ENCODE results near the genes ALDH4A1 and AKR7A2.

- PRO-cap: no peak
Measured at GRCh38 chr1:17672709-17673101, 82.4 kb upstream of the ACTL8 start.

DNA sequence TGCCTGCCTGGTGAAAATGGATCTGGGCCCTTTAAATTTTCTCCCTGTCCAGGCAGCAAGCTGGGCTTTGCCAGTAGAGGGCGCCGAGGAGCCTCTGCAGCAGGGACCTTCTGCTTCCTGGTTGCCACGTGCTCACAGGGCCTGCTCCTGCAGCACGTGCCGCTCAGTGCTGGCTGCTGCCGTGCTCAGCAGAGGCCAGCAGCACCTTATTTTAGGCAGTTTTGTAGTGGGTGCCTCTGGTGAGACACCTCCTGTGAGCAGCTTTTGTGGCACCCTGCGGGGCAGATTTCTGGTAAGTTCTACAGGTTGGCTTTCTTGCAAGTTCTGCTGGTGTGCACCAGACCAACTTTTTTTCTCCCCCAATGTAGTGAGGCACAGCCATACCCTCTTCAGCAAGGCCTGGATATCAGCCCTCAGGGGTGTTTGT lies 4.1 kb downstream of the ACTL8 start:
- PRO-cap: no peak

DNA sequence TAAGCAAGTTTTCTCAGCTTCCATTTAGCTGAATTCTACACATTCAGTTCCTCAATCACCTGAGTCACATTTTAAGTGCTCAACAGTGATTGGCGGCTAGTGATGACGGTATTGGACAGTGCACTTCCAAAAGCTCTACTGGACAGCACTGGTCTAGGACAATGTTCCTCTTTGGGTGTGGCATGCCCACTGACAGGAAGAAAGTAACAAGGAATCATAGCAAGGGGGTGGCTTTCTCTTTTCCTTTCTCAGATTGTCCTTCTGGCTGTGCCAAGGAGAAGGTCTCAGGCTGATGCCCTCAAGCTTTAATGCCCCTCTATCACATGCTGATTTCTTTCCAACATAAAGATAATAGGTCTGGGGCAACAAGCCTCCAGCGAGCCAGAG lies 11.7 kb downstream of the IGSF21 start:
- PRO-cap: no peak

DNA sequence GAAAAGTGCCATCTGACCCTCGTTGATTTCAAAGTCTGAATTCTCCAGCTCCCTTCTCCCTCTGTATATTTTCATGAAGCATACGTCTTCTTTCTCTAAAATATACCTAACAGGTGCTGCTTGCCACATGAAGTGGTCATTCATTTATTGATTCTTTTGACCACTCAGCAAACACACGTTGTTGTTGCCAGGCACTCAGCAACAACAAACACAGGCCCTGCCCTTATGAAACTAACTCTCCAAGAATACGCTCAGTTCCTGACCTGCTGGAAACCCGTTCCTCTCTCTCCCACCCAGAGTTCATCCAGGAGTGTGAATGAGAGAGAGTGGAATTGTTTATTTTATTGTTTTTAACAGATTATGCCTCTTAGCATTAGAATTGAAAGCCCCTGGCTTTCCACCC lies 181.3 kb upstream of the KLHDC7A start:
- PRO-cap: no peak

- PRO-cap: no peak
Measured at GRCh38 chr1:18384323-18384820, 96.4 kb upstream of the KLHDC7A start.

- PRO-cap: no peak
Measured at GRCh38 chr1:18871164-18871597, 11.7 kb upstream of the TAS1R2 start.

DNA sequence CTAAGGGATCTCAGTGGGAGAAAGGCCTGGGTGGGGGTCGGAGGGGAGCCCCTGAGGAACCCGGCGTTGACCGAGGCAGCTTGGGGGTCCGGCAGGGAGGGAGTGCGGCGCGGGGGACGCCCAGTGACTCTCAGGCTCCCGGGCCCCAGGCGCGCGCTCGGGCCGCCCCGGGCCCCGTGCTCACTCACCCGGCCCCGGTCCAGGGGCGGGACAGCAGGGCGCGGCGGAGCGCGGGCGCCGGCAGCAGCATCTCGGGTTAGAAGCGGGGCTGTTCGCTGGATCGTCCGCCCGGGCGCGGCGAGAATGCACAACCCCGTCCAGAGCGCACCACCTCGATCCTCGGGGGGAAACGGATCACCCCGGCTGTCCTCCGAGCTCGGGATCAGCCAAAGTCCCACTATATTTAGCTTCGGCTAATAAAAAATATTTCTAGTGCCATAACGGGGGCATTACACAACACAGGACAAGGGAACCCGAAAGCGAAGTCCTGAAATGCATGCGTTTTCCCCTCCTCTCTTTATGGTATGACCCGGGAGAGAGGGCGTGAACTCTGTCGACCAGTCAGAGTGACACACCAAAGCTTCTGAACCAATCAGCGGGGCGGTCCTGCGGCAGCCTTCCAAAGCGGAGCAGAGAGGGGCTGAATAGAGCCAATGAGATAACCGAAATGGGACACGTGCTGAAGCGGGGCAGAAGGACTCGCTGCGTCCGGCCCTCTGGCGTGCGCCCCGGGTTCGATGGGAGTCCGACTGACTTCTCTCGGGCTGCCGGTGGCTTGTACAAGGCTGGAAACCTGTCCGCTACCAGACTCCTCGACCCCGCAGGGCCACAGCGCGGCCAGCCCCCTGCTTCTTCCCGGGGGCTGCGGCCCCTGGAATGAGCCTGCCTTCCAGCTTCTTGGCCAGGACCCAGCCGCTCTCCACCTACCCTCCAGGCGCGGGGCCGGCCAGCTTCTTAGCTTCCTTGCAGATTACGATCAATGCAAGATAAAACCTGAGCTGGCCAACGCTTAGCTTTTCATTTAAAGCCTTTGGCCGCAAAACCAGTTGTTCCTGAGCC lies at the start of gene ALDH4A1:
Gene ALDH4A1, minus strand, starts transcription at position 282 of the 1,059 bp plus-strand sequence.
- PRO-cap: bidirectional peak, plus-strand start at position 719 of the sequence, minus-strand start at position 253 of the sequence; unidirectional peak, minus-strand start at position 878 of the sequence

DNA sequence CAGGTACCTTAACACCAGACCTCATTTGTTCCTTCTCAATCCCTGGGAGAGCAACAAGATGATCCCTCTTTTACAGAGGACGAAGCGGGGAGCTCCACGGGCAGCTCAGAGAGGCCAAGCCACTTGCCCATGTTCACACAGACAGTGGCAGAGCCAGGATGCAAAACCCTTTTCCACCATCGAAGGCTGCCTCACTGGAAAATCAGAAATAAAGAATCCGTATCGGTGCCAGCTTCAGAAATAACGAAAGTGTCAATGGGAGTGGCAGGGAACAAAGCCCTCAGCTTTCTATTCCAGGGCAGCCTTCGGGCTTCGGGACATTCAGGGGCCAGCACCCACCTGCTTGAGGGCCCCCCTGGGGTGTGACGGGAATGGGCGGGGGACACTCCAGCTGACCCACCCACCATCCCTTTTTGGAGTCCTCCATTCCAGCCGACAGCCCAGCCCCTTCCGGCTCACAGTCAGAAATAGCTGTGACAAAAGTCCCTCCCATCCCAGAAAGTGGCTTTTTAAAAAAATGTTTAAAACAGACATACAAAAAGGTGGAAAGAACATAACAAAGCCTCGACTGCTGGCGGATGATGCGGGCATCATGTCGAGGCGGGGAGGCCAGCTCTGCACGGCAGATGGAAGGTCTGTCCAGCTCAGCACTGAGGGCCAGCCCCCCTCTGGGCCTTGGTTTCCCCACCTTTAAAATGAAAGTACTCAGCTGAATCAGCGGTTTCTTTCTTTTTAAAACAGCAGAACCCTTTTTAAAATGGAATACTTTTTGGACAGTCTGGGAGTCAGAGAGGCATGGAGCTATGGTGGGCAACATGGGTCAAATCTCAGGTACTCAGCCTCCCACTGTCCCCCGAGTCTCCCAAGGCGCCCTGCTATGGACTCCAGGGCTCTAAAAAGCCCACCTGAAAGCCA lies 5.8 kb downstream of the IFFO2 start:
- PRO-cap: no peak

DNA sequence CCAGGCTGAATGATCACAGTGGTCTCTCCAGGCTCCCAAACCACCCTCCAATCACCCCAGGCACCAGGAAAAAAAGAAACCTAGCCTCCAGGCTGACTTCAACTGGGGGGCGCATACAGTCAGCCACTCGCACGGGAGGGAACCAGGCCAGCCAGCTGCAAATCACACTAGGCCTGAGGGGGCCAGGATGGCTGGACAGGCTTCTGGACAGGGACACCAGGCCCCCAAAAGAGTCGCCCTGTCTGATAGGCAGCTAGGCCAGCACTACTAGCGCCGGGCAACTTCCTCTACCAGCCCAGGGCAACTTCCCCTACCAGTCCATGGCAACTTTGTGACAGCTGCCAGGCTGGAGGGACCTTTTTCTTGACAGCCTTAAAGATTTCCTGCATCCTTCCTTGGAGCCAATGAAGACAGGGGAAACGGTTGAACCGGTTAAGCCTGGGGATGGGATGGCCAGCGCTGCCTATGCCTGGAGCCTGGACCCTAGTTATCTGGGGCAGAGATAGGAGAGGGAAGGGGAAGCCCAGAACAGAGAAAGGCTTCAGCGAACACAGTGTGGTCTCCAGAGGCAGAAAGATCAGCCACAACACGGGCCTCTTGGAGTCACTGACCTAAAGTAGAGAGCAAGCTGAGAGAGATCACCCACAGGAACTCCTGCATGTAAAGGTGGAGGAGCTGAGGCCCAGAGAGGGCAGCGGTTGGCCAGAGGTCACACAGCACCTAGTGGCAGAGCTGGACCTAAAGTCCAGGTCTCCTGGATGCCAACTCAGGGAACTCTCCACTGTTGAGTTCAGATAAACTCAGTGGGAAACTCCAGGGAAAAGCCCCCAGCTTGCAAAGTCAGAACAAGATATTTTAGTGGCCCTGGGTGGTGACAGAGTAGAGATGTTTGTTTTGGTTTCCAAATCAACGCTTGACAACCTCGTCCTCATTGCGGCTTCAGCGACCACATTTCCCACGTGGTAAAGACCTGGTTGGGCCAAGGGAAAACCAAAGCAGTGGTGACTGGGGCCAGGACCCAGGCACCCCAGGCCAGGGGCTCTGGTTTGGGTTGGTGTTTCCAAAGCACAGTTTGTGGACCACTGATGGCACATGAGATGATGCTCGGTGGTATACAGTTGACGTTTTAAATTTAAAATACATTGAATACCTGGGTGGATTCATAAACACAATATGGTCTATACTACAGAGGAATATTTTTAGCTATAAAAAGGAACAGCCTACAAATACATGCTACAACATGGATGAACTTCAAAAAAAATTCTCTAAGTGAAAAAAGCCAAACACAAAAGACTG lies 4.7 kb downstream of the IFFO2 start:
- PRO-cap: no peak

- PRO-cap: no peak
Measured at GRCh38 chr1:19055054-19055466, 98.6 kb upstream of the IFFO2 start.

- PRO-cap: no peak
Measured at GRCh38 chr1:19153269-19153530, 56.9 kb downstream of the UBR4 start.

- PRO-cap: no peak
Measured at GRCh38 chr1:19255049-19255597, 3.5 kb downstream of the MRTO4 start.

DNA sequence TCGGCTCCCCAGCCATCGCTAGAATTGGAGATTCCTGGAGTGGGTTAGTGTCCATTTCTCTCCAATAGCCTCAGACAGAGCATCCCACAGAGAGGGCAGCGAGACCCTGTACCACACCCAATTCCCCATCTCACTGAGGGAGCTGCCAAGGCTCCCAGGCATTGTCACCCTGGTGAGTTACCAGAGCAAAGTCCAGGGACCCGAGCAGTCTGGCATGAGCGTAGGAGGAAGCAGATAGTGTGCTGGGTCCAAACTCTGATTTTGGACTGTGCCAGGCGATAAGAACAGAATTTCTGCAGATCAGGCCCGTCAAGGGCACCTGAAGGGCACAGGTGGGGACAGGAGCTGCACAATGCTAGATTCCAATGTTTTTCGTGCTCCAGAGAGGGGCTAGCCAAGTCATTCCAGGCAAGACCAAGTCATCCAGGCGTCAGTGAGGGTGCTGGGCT lies 15.4 kb downstream of the AKR7A3 start:
- PRO-cap: no peak

GRCh38 chr1:19285473-19285738 lies 3.2 kb downstream of the AKR7A3 start:
- PRO-cap: no peak

DNA sequence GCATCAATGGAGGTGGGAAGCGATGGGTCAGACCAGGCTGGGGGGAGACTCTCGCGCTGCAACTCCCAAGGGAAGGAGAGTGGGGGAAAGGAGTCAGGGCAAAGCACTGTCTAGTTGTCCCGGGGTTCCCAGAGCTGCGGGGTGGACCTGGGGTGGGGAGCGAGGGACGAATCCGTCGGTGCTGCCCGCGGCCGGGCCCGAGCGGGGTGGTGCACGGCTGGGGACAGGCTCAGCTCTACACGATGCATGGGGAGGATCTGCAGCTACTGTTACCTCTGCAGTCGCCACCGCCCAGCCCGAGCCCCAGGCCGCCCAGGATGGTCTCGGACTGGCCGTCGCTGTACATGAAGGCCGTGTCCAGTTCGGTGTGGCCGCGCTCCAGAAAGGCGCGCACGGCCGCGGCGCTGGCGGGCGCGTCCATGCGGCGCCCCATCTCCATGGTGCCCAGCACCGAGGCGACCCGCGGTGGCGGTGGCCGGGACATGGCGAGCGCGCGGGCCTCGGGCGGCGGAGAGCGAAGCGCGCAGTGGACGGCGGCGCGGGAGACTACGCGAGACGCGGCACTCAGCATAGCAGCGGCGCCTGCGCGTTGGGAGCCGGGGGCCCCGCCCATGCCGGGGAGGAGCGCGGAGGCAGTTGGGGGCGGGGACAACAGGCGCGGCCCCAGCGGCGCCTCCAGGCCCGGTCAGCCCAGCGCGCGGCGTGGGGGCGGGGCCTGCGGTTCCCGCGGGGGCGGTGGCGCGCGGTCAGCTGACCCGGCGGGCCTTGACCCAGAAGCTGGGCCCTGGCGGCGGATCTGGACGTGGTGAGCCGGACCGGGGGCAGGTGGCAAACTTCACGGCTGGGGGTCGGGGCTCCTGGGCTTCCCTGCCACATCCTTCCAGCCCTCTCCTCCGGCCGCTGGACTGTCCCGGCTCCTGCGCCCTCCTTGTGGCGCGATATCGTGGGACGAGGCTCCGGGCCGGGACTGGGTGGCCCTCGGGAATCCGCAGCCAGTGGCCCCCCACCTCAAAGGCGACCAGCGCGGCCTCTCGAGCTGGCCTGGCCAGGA lies at the start of gene AKR7A2:
Gene AKR7A2, minus strand, starts transcription at position 591 of the 1,051 bp plus-strand sequence.
- PRO-cap: bidirectional peak, plus-strand start at position 773 of the sequence, minus-strand start at position 516 of the sequence

GRCh38 chr1:19338869-19339725 lies 27.0 kb downstream of the SLC66A1 start:
- PRO-cap: no peak

DNA sequence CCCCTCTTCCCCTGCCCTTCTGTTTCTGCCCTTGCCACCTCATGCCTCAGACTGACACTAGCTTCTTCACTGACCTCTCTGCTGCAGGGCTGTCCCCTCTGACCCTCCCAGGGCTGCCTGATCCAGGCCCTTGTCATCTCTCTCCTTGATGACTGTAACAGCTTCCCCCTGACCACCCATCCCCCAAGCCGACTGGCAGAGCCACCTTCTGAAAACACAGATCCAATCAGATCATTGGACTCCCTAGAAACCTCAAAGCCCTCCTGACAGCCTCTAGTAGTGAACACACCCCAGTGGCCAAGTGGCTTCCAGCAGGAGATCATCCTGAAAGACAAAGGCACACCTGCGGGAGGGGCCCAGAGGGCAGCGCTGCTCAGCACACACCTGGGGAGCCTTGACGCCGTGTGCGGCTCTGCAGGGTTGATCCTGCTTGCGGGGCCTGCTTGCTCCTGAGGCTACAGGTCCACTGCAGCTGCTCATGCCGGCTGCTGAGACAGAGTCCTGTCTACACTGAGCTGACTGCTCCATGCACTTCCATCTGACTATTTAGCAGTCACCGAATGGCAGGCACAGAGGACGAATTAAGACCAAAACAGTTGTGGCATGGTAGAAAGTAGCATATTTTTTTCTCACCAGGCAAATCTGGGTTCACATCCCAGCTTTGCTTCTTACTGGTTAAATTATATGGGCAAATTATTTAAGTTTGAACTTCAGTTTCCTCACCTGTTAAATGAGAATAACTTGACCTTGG lies 41.5 kb downstream of the SLC66A1 start:
- PRO-cap: no peak

GRCh38 chr1:19370798-19371340 lies 58.7 kb downstream of the SLC66A1 start:
- PRO-cap: no peak

- PRO-cap: no peak
Measured at GRCh38 chr1:19455291-19456009, 29.9 kb downstream of the CAPZB start.

DNA sequence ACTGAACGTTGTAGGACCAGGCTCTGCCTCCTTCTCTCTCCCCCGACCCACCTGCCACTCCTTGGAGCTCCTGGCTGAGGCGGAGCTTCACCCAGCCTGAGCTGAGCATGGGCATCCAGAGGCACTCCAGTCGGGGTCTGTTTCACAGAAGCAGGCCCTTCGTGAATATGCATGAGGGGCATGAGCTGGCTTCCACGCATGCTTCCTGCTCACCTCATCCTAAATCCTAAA lies 24.1 kb downstream of the CAPZB start:
- PRO-cap: no peak